Vein endothelial cell (primary cell): Measurements from ENCODE around the genes GSTM1 and GSTM3.

DNA sequence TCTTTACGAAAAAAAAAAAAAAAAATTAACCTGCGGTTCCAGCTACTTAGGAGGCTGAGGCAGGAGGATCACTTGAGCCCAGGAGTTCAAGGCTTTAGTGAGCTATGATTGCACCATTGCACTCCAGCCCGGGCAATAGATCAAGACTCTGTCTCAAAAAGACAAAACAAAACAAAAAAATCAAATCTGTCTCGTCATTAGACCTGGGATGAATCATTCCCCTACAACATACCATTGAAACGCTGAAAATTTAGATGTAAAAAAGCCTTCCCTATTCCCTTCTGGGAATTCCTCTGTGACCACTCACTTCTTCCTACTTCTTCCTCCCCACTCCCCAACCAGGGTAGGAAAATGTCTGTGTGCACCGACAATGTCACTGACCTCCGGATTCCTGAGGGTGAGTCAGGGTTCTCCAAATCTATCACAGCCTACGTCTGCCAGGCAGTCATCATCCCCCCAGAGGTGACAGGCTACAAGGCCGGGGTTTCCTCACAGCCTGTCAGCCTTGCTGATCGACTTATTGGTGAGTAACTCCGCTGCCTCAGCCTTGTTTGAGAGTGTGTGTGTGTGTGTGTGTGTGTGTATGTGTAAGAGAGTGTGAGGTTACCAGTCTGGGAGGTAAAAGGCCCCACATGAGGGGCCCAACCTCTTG lies 16.5 kb upstream of the SARS1 start:
- CAGE, long polyA plus RNA = no peak

DNA sequence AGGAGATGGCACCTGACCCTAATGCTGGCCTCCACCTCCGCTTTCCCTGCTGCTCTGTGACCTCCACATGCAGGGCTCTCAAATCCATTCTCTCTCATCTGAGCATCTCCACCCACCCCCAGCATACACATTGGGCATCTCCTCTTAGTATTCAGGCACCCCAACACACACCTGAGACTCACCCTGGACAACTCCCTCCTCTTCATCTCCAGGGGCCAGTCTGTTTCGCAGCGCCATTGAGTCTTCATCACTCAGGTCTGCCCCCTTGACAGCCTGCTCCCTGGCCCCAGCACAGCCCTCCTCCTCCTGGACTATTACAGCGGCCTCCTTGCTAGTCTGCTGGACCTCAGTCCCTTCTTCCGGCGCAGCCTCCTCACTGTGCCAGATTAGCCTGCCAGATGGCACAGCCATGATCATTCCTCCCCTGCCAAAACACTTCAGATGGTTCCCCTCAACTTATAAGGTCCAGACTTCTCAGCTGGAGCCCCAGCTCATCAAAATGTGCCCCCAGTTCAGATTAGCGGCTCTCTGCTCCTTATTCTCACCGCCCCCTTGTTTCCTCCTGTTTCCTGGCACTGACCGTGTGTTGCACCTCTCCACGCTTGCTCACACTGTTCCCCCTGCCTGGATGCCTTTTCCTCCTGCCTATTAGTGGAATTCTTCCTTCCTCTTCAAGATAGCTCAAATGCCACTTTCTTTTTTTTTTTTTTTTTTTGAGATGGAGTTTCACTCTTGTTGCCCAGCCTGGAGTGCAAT lies 7.0 kb upstream of the CELSR2 start:
- CAGE, long polyA plus RNA = no peak

GRCh38 chr1:109281645-109282445 lies 1.1 kb downstream of the PSRC1 start:
- CAGE, long polyA plus RNA = no peak

DNA sequence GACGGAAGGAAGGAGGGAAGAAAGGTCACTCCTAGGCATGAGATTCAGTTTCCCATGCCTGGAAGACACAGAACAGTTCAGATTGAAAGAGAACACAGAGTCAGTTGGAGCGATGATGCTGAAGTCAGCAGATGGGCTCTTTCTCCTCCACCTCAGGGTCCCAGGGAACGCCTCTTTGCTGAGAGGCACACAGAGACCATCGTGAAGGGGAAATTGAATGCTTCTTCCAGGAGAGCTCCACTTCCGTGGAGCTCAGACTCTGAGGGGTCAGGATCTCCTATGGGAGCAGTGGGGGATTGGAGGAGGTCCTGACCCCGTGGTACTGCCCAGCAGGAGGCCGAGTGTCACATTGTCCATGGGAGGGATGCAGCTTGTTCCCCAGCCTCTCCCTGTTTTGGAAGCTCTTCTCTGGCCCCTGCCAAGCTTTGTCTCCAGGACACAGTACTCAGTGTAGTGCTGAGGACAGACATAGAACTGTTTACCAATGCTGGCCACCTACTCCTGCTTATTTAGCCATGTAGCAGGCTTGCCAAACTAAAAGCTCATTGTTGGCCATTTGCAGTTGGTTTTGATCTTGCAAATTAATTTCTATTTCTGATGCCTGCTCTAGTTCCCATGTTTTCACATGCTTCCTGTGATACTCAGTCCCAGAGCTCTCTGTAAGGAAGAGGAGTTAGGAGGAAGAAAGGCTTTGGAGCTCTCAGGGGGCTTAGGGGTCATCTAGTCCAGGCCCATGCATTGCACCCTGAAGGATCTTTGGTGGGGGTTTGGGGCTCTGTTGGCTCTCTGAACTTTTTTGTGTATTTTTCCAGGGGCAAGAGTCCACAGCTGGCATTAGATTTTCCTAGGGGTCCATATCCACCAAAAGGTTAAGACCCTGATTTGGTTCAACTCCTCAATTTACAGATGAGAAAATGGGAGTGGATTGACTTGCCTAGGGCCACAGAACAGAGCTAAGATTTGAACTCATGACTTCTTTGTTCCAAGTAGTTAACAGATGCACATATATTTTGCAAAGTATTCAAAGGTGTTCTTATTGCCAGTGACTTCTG lies 2.2 kb downstream of the MYBPHL start:
- CAGE, long polyA plus RNA = no peak

- CAGE, long polyA plus RNA = no peak
These were observed 9.8 kb upstream of the MYBPHL start for GRCh38 chr1:109316580-109317095.

GRCh38 chr1:109396005-109396658 lies 1.6 kb downstream of the SORT1 start:
- CAGE, long polyA plus RNA = no peak

DNA sequence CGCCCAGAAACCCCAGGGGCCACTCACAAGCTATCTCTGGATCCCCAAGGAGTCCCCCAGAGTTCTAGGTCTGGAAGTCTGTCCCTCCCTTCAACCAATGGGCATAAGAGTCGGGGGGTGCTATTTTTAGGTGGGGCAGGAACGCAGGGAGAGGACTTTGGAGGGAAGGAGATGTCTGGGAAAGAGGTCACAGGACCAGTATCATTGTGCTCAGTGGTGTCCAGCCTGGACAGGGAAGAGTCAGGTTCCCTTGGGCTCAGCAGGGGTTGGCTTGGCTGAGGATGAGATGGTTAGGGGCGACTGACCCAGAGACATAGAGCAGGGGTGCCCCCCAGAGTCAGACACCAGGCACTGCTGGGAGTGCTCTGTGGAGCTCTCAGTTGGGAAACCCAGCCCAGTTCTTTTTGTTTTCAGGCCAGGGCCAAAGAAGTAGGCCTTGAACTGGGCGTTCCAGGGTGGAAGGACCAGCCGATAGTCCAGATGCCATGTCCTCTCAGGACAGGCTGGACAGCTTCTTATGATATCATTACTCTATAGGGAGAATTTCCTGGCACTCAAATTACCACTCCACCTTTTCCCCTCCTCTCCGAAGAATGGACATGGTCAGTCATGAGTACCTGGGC lies 6.9 kb upstream of the GPR61 start:
- CAGE, long polyA plus RNA = no peak

DNA sequence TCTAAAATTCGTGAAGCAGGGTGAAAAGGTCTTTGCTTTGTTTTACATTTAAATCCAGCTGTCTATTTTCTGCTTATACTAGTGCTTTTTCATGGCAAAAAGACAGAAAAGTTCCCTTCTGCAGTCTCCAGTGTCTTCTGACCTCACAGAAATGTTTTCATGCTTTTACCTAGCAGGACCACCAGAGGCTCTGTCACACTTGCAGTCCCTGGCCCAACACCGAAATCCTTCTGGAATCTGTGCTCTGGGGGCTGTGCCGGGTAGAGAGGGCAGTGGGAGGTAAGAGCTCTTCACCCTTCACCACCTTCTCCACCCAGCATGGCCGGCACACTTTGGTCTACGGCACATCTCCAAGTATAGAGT lies 20.8 kb downstream of the GNAT2 start:
- CAGE, long polyA plus RNA = no peak

DNA sequence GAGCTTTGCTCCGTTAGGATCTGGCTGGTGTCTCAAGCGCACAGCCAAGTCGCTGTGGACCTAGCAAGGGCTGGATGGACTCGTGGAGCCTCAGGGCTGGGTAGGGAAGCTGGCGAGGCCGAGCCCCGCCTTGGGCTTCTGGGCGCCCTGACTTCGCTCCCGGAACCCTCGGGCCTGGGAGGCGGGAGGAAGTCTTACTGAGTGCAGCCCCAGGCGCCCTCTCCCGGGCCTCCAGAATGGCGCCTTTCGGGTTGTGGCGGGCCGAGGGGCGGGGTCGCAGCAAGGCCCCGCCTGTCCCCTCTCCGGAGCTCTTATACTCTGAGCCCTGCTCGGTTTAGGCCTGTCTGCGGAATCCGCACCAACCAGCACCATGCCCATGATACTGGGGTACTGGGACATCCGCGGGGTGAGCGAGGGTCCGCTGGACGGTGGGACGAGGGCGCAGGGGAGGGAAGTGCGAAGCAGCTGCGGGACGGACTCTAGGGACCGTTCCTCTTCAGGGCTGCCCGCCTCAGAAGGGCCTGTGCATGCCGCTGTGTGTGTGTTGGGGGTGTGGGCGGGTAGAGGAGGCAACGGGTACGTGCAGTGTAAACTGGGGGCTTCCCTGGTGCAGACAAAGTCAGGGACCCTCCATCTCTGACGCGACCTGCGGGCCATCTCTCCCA lies at the start of gene GSTM1:
GSTM1 (plus strand) TSS at position 314 of the 665 bp plus-strand sequence.
- CAGE, long polyA plus RNA = no peak

GRCh38 chr1:109740922-109741245 lies at the start of gene GSTM3:
TSS of gene GSTM3 (minus strand) at chr1:109741038.
- CAGE, long polyA plus RNA = no peak

- CAGE, long polyA plus RNA = no peak
These were observed 18.2 kb upstream of the CSF1 start for GRCh38 chr1:109892372-109892860.

GRCh38 chr1:109904475-109905024 lies 6.1 kb upstream of the CSF1 start:
- CAGE, long polyA plus RNA = no peak

GRCh38 chr1:109935343-109936007 lies 24.8 kb downstream of the CSF1 start:
- CAGE, long polyA plus RNA = no peak

DNA sequence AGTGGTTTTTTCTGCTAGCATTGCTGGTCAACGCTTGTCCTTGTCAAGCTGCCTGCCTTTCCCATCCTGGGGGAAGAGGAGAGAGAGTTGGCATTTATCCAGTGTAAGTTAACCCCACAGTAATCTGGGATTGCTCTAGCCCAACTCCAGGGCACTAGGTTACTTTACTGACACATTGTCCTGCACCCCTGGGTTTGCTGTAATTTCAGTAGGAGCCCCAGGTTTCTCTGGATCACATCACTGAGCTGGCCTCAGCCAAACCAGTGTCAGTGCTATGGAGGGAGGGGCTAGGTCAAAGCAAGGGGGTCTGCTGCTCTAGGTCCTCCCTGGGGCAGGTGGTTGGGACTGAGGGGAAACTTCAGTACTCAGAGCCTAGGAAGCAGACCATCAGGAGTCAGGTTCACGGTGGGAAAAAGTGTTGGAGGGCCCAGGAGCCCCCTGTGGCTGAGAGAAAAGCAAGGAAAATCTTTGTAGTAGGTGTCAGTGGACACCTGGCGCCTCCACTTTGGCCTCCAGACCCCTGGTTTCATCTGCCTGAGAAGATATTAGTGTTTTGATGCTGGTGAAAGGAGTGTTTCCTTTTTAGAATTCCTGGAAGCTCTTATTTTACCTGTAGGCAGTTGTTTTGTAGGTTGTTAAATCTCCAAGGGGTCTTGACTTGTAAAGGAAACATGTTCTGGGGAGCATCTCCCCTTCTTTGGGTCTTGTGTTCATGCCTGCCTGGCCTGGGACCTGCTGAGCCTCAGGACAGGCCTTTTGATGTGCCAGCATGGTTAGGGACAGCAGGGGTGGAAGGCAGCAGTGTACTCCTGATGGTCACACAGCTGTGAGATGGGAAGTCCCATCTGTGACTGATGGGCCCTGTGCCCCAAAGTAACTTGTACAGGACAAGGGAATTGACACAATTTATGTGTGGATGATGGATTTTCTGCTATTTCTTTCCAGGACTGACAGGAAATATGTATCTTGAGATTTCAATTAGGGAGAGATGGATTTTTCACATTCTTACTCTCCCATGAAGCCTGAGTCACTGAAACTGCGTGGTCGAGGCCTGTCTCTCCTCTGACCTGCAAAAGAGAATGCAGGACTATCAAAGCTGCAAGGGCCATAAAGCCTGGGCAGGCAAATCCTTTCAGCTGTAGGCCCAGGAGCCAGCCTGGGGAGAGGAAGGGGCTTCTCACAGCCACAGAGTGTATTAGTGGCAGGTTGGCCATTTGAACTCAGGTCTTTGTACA lies 15.4 kb downstream of the ALX3 start:
- CAGE, long polyA plus RNA = no peak

DNA sequence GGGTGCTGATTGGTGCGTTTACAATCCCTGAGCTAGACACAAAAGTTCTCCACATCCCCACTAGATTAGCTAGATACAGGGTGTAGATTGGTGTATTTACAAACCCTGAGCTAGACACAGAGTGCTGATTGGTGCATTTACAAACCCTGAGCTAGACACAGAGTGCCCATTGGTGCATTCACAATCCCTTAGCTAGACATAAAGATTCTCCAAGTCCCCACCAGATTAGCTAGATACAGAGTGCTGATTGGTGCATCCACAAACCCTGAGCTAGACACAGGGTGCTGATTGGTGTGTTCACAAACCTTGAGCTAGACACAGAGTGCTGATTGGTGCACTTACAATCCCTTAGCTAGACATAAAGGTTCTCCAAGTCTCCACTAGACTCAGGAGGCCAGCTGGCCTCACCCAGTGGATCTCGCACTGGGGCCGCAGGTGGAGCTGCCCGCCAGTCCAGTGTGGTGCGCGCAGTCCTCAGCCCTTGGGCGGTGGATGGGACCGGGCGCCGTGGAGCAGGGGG lies 5.1 kb upstream of the SLC16A4 start:
- CAGE, long polyA plus RNA = no peak

GRCh38 chr1:110412469-110412892 lies 5.0 kb upstream of the LAMTOR5 start:
- CAGE, long polyA plus RNA = no peak

- CAGE, long polyA plus RNA = no peak
These were observed 5.6 kb downstream of the KCNA10 start for GRCh38 chr1:110513382-110513818.

DNA sequence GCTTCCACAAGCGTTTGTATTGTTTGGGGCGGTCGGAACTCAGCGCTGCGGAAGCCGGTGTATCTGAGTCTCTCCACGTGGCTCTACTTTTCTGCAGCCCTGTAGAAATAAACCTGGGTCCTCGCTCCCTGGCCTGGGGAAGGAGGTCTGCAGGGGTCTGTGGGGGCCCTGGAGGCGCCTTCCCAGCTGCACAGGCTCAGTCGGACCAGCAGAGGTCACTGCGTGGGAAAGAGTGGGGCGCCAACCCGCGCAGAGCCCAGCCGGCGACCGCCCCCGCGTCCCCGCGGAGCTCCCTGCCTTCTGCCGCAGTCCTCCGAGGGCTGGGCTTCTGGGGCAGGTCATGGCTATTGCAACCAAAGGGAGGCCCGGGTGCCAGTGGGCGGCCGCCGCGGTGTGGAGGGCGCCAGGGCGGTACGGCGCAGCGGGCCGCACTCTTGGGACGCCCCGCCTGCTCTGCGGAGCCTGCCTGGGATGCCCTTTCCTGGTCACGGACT lies 36.3 kb upstream of the KCNA10 start:
- CAGE, long polyA plus RNA = no peak

GRCh38 chr1:110555963-110557301 lies 37.5 kb upstream of the KCNA10 start:
- CAGE, long polyA plus RNA = no peak

- CAGE, long polyA plus RNA = no peak
These were observed 25.1 kb upstream of the KCNA2 start for GRCh38 chr1:110631131-110631865.